Osteoblast (primary cell): ENCODE data around the gene IPMK.

- CAGE, long polyA plus RNA, result no peak
- RRBS, result no CpG with 5 or more reads among the region's 51 CpGs
Observed at GRCh38 chr10:58267824-58268206, at the start of gene IPMK. IPMK (minus strand) TSS chr10:58267894.

DNA sequence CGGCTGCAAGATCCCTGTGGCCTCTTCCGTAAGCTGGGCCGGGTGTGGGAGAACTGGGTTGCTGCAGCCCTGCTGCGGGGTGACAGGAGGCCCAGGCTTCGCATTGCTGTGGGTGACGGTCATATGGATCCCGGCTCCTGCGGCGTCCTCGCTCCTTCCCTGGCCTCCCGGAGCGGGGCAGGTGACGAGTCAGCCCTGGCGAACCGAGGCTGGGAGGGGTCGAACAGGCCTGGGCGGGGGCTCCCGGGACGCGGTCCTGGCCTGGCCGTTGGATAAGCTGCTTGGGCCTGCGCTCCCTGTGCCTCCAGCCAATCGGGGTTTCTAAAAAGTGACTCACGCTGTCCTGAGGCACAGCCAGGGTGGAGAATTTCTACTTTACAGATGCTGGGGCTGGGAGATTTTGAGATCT, 7.8 kb upstream of the UBE2D1 start:
- CAGE, long polyA plus RNA, result no peak
- RRBS, result 35% methylated on average over 14 of the region's 24 CpGs

GRCh38 chr10:59019050-59019408, 157.4 kb upstream of the PHYHIPL start:
- CAGE, long polyA plus RNA, result no peak
- RRBS, result no CpG with 5 or more reads among the region's 4 CpGs

- CAGE, long polyA plus RNA, result no peak
- RRBS, result no CpG with 5 or more reads among the region's 1 CpG
Observed at GRCh38 chr10:59388039-59388392, 25.7 kb upstream of the FAM13C start.

DNA sequence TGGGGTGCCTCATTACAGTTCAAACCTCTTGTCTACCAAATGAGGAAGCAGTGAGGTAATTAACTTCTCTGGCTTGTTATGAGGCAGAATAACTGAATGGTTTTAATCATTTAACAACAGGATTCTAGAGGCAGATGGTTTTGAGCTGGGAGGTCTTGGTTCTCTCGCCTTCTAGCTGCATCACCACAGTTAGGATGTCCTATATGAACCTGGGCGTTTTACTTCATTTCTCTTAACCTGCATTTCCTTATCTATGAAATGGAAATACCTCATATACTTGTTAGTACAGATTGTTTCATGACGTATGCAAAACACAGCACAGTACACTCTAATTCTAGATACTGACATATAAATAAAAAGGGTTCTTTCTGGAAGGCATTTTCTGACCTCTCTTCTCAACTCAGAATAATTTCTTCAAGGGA, 16.1 kb upstream of the SLC16A9 start:
- CAGE, long polyA plus RNA, result no peak
- RRBS, result no CpG with 5 or more reads among the region's 3 CpGs

- CAGE, long polyA plus RNA, result no peak
- RRBS, result no CpG with 5 or more reads among the region's 4 CpGs
Observed at GRCh38 chr10:59744876-59745075, 8.5 kb downstream of the MRLN start.

- CAGE, long polyA plus RNA, result no peak
- RRBS, result no CpG with 5 or more reads among the region's 11 CpGs
Observed at GRCh38 chr10:59868272-59869259, 37.8 kb downstream of the CCDC6 start.

DNA sequence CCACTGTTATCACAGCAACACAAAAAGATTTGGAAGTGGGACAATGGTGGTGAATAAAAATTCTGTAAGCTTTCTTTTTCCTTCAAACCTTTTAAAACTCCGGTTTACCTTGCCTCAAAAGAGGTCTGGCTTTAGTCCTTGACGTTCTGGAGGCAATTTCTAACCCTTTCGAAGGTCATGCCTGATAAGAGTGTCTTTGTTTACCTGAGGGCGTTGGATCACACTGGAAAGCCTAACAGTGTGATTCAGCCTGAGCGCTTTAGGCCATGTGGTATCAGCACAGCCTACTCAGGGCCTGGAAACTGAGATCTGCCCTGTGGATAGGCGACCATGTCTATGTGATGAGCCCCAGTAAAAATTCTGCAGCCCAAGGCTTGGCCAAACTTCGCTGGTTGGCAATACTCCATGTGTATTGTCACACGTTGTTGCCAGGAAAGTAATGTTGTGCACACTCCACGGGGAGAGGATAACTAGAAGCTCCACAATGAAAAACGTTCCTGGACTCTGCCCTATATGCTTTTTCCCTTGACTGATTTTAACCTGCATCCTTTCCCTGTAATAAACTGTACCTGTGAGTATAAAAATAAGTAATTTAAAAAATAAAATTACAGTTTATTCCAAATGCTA, 10.7 kb downstream of the CCDC6 start:
- CAGE, long polyA plus RNA, result no peak
- RRBS, result no CpG with 5 or more reads among the region's 10 CpGs

DNA sequence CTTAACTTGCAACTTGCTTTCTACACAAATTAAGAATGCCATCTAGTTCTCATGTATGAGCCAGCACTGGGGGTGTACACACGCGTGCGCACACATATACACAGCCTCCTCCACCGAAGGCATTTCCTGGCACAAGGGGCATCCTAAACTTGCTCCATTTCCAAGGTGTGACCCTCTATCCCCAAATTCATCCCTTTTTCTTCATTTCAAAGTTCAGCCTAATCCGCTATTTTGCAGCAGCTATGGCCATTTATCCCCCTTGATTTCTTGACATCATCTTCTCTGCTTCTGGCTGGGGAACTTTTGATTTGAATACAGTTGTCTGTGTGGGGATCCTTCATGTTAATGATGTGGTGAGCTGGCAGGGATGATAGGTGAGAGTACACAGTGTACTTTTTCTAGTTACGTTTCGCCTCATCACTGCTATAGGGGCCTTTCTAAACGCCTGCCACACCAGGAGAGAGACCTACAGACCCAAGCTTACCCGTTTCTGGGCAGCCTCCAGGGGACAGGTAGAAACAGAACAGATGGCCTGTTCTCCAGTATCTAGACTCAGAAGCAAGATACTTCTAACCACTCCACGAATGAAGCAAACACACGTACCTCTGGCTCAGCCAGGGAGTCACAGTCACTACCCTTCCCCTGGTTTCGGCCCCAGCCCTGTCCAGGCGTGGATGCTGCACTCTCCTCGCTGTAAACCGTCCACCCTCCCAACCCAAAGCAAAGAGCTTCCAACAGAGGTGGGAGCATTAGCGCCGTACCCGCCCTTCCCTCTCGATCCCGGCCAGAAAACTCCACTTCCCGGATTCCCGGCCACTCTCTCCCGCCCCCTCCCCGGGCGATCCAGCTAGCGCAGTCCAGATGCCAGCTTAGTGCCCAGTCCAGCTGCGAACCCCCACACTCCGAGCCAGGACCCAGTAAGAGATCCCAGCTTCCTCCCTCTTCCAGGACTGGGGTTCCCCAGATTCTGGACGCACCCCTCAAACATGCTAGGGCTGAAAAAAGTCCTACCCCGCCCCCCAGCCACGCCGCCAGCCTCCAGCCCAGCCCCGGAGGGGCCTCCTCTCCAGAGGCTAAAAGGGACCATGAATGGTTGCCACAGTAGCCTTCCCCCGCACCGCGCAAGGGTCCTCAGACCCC, 1.2 kb downstream of the CCDC6 start:
- CAGE, long polyA plus RNA, result no peak
- RRBS, result no CpG with 5 or more reads among the region's 36 CpGs

GRCh38 chr10:59907716-59909001, 1.8 kb upstream of the CCDC6 start:
- CAGE, long polyA plus RNA, result no peak
- RRBS, result no CpG with 5 or more reads among the region's 14 CpGs

- CAGE, long polyA plus RNA, result no peak
- RRBS, result no CpG with 5 or more reads among the region's 9 CpGs
Observed at GRCh38 chr10:60138784-60139252, 232.5 kb upstream of the CCDC6 start.

DNA sequence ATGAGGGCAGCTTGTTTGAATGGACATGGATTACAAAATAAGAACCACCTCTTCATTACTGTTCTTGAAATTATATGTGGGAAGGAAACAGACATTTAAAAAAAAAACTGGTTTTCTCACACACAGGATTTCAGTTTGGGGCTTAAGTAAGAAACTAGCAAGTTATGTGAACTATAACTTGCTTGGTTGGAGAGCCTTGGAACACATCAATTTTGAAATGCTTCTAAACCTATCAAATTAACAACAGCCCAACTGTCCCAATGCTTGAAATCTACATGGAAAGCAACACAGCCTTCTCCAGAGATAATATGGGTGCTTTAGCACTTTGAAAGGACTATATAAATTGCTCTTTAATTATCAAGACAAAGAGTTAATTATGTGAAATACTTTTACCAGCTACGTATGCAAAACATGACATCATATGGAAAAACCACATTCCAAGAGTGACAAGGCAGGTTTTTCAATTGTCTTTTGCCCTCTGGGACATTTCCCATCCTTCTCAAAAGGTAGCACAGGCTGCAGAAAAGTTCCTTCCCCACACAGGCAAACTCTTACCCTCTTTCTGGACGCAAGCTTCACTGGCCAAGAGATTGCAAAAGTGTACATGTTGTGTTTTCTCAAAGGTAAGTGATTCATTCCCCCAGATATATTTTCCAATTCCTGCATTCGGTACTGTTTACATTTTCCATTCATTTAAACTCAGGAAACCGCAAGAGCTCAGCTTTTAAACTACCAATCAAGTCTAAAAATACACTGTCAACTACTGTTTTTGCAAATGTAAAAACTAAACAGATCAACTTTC, 233.3 kb upstream of the CCDC6 start:
- CAGE, long polyA plus RNA, result no peak
- RRBS, result no CpG with 5 or more reads among the region's 4 CpGs

DNA sequence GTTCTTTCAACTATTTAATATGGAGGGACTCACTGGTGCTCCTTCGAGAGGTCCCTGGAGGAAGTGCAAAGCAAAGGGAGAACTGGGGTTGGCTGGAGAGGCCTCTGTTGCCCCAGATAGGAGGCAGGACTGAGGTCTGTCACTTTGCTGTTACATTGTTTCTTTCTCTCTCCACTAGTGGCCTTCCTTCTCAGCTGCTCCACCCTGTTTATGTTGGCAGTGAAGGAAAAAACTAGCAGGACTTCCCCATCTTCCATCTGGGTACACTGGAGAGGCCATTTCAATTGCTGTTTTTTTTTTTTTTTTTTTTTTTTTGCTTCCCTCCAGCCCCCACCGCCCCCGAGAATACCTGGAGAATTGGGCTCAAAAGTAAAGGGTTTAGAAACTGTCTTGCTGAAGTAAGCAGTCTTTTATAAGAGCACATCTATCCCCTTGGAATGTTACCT, 234.9 kb upstream of the CCDC6 start:
- CAGE, long polyA plus RNA, result no peak
- RRBS, result no CpG with 5 or more reads among the region's 3 CpGs

DNA sequence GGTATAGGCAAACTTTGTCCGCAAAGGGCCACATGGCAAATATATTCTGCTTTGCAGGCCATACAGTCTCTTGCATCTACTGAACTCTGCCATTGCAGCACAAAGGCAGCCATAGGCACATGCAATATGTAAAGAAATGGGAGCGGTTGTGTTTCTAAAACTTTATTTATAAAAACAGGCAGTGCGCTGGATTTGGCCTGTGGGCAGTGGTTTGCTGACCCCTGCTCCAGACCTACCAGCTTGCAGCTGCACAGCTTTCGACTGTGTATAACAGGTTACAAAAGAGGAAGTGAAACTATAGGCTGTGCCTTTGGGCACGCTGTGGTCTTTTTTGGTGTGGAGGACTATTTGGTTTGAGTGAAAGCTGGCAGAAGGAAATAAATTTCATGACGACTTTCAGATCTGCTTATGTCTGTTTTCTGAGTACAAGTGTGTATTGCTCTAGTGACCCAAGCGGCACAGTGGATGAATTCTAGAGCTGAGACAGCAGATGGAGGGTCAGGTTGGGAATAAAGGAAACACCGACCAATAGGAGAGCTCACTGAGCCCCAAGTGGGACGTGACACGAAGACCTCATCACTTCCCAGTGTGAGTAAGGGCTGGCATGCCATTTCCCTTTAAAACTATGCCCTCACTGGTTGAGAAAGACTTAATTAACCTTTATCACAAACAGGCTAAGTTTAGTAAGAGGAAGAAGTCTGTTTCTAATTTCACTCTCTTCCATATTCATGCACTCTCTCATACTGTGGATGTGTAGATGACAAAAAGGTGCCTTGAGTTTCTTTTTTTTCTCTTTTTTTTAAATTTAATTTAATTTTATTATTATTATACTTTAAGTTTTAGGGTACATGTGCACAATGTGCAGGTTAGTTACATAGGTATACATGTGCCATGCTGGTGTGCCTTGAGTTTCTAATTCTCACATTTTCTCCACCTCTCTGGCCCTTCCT, 152.6 kb downstream of the ANK3 start:
- CAGE, long polyA plus RNA, result no peak
- RRBS, result no CpG with 5 or more reads among the region's 10 CpGs

GRCh38 chr10:60337213-60337982, 52.3 kb downstream of the ANK3 start:
- CAGE, long polyA plus RNA, result no peak
- RRBS, result no CpG with 5 or more reads among the region's 2 CpGs

DNA sequence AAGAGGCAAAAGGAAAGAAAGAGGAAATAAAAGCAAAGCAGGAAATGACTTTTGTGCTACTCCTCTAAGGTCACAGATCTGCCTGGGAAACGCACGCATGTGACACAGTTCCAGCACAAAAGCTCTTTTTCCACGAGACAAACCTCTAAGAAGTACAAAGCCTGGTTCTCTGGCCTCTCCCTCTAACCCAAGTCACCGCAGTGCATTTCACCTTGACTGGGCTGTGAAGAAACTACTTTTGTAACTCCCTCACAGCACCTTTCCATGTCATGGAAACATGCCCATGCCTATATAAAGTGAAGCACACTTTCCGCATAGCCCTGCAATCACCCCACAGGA, 816 bp downstream of the ANK3 start:
- CAGE, long polyA plus RNA, result no peak
- RRBS, result no CpG with 5 or more reads among the region's 5 CpGs

DNA sequence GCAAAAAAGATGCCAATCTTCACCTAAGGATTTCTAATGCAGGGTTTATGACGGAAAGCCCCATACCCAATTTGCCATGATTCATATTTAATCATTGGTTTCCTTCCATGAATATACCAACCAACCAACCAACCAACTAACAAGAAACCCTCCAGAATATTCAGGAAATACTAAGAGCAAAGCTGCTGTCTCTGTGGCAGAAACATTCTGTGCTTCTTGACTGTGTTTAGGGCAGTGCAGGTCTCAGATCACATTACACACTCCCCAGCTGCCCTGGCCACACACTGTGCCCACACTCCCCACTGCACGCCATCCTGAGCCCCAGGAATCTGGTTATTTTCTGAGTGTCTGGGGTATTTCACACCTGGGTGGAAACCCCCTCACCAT, 183.6 kb upstream of the ANK3 start:
- CAGE, long polyA plus RNA, result no peak
- RRBS, result no CpG with 5 or more reads among the region's 2 CpGs

GRCh38 chr10:60708597-60709063, 69.6 kb upstream of the CDK1 start:
- CAGE, long polyA plus RNA, result no peak
- RRBS, result no CpG with 5 or more reads among the region's 2 CpGs

GRCh38 chr10:60727957-60728751, 50.1 kb upstream of the CDK1 start:
- CAGE, long polyA plus RNA, result no peak
- RRBS, result no CpG with 5 or more reads among the region's 10 CpGs

DNA sequence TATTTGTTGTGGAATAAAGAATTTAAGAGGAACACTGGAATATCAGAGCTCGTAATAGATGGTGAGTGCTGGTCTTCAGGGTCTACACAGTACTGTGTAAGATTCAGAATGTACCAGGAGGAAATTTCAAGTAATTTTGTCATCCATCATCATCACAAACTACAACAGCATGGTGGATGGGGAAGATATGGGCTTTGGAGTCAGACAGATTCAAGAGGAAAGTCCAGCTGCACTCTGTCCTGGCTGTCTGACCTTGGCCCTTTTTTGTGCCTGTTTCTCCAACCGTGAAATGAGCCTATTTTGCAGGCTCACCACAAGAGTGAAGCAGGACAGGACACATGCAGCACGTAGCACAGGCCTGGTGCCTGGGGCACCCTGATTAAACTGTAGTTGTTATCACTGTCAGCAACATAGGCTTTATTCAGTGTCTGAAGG, 37.6 kb downstream of the RHOBTB1 start:
- CAGE, long polyA plus RNA, result no peak
- RRBS, result no CpG with 5 or more reads among the region's 3 CpGs